ENCODE measurements around a stretch of chr22.

DNA sequence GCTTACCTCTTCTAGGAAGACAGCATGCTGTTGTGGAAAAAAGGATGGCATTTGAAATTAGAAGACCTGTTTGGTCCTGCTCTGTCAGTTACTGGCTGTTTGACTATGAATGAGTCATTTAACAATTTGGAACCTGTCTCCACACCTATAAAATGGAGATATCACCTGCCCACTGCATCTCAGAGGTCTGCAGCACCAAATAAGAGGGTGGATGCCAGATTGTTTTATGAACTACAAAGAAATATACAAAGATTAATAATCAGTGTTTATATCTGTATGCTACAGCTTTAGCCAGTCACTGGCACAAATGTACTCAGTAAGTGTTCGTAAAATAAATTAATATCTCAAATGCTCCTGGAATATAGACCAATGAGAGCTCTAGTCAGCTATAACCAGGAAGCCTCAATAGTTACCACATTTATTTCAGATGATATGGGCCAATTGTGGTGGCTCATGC is 60.7 kb downstream of the SLC25A17 start:
- PRO-cap: no peak

DNA sequence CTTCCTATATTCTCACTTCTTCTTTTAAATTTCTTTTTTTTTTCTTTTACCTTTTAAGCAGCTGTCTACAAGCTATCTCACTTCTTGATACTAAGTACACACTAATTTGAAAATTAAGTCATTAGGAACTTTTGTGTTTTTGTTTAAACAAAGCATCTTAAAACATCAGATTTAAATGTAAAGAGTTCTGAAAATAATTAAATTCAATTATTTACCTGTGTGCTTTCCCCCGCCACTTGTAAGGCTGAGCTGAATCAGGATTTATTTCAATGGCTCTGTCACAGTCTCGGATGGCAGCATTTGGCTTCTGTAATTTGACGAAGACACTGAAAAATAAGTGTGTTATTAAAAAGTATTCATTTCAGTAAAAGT is 16.2 kb upstream of the SLC25A17 start:
- PRO-cap: no peak

DNA sequence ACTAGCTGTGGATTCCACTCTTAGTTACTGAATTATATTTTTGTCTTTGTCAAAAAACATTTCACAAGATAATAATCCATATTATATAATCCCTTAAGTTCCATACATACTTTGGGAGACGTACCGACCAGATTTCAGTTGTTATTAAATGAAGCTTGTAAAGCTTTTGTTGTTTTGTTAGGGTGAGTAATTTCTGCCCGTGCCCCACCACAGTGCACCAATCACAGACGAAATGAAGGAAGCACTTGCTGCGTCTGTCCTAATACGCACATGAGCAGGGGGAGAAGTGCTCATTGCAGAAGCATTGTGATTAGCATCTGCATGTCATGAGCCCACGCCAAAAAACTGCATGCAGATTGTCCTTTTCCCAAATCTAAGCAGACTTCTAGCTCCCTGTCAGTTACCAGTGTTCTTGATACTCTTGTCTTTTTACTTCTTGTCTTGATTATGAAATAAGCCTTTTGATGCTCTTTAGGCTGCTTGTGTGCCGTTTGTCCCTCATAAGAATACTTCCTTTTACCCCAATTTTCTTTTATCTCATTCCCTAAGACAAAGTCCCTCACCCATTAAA is 15.5 kb downstream of the RBX1 start:
- PRO-cap: no peak

- PRO-cap: bidirectional peak, plus-strand start at chr22:41091761, minus-strand start at chr22:41091396
Measured at GRCh38 chr22:41091674-41091924, 793 bp upstream of the EP300 start.

DNA sequence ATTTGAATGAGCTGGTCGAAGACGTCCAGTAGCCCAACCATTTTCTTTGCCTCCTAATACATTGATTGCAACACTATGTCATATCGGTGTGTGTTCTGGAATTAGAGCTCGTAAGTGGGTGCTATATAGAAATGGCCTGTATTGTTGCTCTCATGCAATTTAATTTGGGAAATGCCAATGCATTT is 725 bp downstream of the EP300 start:
- PRO-cap: bidirectional peak, plus-strand start at position 86 of the sequence, minus-strand start outside the sequence

DNA sequence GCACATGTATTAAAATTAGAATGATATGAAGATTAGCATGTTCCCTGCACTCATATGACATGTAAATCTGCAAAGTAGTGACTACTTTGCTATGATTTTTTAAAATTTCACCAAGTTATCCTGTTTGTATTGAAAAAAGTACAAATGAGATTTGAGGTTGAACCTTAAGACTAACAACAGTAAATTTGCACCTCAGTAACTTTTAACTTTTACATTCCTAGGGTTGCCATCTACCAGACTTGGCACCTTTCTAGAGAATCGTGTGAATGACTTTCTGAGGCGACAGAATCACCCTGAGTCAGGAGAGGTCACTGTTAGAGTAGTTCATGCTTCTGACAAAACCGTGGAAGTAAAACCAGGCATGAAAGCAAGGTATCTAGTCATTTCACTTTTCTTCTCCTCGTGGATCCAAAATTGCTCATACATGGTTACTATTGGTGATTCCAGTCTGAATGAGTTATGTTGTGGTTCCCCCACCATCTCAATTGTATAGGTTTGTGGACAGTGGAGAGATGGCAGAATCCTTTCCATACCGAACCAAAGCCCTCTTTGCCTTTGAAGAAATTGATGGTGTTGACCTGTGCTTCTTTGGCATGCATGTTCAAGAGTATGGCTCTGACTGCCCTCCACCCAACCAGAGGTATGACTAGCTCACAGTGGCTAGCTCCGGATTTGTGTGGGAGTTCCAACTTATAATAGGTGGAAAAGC is 36.7 kb upstream of the L3MBTL2 start:
- PRO-cap: no peak

DNA sequence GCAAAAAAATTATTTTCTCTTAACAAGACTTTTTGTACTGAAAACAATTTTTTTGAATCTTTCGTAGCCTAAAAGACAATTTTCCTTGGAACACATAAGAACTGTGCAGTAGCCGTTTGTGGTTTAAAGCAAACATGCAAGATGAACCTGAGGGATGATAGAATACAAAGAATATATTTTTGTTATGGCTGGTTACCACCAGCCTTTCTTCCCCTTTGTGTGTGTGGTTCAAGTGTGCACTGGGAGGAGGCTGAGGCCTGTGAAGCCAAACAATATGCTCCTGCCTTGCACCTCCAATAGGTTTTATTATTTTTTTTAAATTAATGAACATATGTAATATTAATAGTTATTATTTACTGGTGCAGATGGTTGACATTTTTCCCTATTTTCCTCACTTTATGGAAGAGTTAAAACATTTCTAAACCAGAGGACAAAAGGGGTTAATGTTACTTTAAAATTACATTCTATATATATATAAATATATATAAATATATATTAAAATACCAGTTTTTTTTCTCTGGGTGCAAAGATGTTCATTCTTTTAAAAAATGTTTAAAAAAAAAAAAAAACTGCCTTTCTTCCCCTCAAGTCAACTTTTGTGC is 26.0 kb upstream of the L3MBTL2 start:
- PRO-cap: unidirectional peak, plus-strand start at position 214 of the sequence

DNA sequence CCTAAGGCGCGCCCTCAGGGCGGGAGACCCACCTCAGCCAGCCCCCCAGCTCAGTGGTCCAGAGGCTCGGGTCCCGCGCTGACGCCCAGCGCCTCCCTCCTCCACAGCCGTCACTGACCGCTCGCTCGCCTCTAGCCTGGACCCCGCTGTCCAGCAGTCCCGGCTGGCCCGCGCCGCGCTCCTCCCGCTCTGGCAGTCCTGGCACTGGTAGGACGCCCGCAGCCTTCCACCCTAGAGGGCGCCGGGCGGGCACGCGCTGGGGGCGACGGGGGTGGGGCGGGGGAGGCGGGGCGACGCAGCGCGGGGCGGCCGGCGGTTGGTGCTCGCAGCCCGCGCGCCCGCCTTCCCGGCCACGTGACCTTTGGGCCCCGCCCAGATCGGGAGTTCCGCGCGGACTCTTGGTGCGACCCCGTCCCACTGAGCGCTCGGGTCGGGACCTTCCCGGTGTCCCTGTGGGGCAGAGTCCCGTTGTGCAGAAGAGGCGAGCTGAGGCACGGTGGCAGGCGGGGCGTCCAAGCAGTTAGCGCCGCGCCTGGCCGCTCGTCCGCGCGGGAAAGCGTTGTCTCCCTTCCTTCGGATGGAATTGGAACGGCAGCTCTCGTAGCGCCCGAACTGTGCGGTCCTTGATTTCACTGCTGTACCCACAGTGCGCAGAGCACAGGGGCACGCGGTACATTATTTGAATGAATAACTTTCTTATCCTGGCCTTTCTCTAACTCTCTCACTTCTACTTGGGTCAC is 7.7 kb upstream of the L3MBTL2 start:
- PRO-cap: bidirectional peak, plus-strand start at position 383 of the sequence, minus-strand start at position 191 of the sequence

DNA sequence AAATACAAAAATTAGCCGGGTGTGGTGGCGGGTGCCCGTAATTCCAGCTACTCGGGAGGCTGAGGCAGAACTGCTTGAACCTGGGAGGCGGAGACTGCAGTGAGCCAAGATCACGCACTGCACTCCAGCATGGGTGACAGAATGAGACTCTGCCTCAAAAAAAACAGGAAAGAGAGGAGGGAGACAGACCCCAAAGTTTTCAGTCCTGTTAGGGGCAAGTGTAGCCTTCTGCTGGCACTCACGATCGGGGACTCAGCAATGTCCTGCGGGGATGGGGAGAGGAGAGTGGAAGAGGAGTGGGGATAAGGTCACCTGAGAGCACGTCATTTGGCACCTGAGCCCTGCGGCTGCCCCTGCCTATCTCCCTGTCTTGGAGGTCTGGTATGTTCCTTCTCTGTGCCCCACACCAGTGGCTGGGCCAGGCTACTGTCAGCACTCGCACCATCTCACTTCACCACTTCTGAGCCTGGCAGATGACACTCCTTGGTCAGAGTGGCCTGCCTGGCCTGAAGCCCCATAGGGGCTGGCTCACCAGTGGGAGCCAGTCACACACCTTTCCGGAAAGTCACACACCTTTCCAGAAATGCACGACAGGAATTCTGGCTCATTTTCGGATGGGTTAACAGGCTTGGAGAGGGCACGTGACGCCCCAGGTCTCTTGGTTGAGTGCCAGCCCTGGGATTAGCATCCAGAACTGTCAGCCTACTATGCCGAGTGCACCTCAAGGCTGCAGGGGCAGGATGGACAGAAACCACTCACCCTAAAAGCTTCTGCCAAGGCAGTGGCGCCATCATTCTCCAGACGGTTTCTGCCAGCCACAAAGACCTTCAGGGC is 20.2 kb upstream of the CHADL start:
- PRO-cap: no peak

GRCh38 chr22:41286324-41287274 is 612 bp upstream of the RANGAP1 start:
- PRO-cap: bidirectional peak, plus-strand start at chr22:41286560, minus-strand start at chr22:41286187; bidirectional peak, plus-strand start at chr22:41286972, minus-strand start at chr22:41286878

DNA sequence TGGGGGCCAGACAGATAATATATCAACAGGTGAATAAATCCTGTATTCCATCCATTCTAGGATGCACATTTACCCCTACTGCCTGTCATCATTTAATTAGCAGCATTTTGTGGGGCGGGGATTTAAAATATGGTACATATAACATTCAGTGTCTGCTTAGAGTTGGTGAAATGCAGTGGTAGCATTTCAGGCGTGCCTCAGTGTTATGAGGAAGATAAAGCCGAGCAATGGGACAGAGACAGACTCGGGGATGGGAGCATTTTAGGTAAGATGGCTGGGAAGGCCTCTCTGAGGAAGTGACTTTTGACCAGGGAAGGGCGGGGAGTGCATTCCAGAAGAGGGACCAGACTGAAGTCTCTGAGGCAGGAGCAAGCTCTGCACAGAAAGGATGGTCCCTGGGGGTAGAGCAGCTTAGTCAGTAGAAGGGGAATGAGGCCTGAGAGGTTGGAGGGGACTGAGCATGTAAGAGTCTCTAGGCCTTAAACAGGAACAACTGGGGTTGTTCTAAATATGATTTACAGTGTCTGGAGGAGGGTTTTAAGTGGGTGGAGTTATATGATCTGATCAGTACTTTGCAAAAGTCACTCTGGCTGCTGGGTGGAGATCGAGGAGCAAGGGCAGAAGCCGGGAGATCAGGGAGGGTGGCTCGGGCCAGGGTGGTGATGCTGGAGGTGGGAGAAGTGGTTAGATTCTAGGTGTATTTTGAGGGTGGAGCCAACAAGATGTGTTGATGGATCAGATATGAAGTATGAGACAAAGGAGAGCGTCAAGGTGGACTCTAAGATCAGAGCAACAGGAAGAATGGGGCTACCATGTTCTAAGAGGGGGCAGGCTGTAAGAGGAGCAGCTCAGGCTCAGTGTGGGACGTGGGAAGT is 31.7 kb upstream of the TEF start:
- PRO-cap: no peak

- PRO-cap: no peak
Measured at GRCh38 chr22:41613389-41613981, 7.4 kb downstream of the DESI1 start.

DNA sequence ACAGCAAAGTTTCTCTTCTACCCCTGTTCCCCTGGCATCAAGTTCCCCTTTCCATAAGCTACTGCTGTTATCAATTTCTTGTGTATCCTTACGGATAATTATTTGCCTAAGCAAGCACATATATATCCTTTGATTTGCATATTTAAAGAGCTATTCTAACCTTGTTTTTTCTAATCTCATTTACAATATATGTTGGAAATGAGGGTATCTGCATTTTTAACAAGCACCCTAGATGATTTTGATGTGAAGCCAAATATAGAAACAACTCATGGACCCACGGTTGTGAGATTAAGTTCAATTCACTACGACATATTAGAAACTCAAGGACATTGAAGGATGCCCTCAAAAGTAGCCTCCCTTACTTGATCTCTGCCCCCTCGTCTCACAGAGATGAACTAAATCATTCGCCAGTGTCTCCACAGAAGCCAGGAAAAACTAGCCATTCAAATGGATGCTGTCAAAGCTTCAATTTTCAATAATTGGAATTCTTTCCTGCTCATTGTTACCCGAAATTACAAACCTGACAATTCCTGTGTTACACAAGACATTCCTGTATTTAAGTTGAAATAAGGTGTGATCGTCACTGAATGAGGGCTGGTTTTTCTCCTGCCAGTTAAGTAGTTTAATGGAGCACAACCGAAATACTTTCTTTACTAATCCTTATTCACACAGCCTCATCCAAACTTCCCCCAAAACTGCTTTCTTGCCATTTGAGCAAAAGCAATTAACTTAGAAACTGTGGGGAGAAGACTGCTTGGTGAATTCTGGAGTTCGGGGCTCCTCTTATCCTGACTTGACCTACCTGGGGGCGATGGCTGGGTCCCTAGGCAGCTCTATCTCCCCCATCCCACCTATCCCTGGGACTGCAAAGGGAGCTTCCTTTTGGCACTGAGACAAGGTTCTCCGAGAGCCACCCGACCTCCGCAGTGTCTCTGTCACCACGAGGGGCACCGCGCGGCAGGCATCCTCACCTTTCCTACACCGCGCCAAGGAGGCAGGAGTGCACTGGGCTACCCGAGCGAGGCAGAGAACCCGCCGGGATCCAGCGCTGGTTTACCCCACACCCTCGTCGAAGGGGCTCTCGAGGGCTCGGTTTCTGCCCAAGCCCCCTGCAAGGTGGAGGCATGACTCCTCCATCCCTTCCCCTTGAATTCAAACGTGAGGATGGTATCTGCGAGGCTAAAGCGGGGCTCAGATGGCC is 1.0 kb downstream of the DESI1 start:
- PRO-cap: bidirectional peak, plus-strand start at position 1,026 of the sequence, minus-strand start at position 947 of the sequence

DNA sequence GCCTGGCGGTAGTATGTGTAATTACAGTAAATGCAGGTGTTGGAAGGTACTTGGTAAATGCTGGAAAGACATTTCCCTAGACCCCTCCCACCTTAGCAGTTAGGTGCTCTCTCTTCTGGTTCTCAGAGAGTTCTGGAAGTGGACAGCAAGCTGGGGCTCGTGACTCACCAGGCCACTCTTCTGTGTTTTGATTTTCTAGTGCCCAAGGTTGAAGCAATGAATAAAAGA is 27.6 kb downstream of the SNU13 start:
- PRO-cap: unidirectional peak, plus-strand start at position 128 of the sequence

GRCh38 chr22:41864733-41865809 is 32.2 kb downstream of the SREBF2 start:
- PRO-cap: no peak

GRCh38 chr22:41910100-41910445 is 4.8 kb downstream of the SHISA8 start:
- PRO-cap: no peak

GRCh38 chr22:41931527-41932512 is 5.2 kb upstream of the TNFRSF13C start:
- PRO-cap: no peak

GRCh38 chr22:41977126-41977793 is 8.0 kb downstream of the SEPTIN3 start:
- PRO-cap: no peak

DNA sequence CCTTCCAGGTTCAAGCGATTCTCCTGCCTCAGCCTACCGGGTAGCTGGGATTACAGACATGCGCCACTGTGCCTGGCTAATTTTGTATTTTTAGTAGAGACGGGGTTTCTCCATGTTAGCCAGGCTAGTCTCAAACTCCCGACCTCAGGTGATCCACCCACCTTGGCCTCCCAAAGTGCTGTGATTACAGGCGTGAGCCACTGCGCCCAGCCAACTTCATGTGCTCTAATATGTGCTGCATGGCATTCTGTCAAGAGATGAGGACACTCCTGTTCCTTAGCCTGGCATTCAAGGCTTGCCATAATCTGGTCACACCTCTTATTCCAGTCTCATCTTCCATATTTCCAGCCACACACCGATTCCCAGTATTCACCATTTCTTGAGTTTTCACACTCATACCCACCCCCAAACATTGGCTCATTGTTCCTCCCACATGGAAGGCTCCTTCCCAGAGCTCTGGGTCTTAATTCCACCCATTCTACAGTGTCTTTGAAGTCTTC is 2.8 kb downstream of the SMDT1 start:
- PRO-cap: no peak

GRCh38 chr22:42085484-42086547 is 4.8 kb downstream of the NDUFA6 start:
- PRO-cap: no peak